Pulmonary lymph node (tissue), 1 donor: Measurements from ENCODE around the genes FAM236B, NAP1L2, ZCCHC13 and ATRX.

DNA sequence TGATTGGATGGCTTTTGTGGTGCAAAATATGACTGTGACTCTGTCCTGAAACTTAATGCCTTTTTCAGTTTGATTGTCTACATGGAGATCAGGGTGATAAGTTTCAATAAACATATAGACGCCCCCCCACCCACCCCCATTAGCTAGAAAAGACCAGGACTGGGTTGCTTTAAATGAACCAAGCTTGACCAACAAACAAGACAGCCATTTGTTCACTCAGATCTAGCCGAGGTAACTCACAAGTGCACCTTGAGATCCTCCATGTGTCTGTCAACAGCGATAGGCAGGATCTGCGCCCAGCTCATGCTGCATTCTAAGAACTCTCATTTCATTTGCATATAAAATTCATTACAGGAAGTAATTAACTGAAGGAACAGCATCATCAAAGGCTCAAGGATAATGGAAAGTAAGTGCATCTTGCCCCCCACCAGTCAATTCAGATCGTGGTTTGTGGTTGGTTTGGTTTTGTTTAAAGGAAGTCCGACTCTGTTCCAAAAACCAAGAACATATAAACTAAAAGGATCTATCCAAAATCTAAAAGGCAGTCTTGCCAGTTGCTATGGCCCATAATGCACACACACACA, 37.3 kb upstream of the PIN4 start:
- PRO-cap, result no peak

GRCh38 chrX:72306305-72307509, 993 bp upstream of the CITED1 start:
- PRO-cap, result no peak

GRCh38 chrX:72547939-72548728, 24.5 kb downstream of the HDAC8 start:
- PRO-cap, result no peak

- PRO-cap, result no peak
Measured at GRCh38 chrX:72782590-72782907, at the start of gene FAM236B. Gene FAM236B (minus strand): TSS chrX:72782660.

DNA sequence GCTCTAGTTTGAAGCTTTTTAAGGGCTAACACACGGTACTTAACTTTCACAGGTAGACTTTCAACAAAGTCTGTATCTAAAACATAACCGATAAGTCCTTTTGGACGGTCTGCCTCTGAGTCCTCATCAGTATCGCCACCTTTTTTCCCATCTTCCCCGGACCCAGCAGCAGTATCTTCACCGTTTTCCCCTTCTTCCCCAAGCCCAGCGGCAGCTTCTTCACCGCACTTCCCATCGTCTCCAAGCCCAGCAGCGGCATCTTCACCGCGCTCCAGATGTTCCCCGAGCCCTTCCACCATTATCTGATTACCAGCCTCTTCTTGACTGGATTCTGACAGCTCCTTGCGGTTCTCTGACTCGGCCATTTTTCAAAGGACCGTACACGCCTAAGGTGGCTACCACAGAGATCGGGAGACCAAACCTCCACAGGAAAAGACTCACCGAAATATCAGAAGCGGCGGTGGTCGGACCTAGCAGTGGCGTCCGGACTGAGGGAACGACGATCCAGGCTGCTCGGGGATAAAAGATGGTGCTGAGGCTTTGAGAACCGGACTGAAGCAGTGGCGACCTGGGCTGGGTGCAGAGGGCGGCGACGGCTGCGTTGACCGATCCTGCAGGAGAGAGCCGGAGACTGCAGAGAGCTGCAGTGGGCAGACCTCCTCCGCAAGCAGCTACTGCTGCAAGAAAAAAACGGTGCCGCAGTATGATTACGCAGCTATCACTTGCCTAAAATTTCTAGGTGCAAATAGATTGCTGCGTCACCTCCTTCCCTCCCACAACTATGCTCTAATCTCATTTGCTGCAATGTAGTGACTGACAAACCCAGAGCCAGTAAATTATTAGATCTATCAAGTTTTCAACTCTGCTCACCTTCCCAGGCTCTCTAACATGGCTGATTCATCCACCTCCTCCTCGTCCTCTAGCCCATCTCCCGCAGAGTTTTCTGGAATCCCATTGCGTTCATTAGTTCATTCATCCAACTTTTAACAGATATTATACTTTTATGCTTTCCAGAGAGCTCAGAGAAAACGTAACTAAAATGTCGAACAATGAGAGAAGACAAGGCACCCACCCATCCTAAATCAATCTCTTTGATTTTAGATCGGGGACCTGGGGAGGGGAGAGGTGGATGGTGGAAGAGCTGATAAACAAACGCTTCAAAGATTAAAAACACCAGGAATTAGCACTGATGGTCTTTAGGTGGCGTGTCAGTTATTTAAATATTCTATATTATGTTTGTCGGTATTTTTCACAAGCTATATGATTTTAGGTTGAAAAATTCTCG, at the start of gene NAP1L2:
Gene NAP1L2 (minus strand): TSS at position 724 of the 1,285 bp plus-strand sequence.
- PRO-cap, result bidirectional peak, plus-strand start at position 886 of the sequence, minus-strand start at position 679 of the sequence

DNA sequence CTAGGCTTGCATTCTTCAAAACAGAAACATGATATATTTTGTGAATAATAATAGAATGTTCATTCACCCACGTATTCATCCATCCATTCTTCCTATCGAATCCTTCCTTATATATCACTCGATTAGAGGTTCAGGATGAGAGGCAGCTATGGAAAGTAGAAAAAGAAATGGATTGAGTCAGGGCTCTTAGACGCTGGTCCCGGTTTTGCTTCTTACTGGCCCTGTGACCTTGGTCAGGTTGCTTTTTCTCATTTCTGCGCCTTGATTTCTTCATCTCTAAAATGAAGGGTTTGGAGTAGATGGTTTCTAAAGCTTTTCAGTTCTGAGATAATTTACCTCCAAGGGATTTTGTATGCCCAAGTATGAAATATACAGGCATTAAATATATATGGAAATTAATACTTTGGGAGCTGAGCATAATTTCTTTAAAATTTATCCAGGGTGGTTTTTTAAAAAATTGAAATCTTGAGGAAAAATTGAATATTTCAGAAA, 1.0 kb downstream of the CHIC1 start:
- PRO-cap, result no peak

DNA sequence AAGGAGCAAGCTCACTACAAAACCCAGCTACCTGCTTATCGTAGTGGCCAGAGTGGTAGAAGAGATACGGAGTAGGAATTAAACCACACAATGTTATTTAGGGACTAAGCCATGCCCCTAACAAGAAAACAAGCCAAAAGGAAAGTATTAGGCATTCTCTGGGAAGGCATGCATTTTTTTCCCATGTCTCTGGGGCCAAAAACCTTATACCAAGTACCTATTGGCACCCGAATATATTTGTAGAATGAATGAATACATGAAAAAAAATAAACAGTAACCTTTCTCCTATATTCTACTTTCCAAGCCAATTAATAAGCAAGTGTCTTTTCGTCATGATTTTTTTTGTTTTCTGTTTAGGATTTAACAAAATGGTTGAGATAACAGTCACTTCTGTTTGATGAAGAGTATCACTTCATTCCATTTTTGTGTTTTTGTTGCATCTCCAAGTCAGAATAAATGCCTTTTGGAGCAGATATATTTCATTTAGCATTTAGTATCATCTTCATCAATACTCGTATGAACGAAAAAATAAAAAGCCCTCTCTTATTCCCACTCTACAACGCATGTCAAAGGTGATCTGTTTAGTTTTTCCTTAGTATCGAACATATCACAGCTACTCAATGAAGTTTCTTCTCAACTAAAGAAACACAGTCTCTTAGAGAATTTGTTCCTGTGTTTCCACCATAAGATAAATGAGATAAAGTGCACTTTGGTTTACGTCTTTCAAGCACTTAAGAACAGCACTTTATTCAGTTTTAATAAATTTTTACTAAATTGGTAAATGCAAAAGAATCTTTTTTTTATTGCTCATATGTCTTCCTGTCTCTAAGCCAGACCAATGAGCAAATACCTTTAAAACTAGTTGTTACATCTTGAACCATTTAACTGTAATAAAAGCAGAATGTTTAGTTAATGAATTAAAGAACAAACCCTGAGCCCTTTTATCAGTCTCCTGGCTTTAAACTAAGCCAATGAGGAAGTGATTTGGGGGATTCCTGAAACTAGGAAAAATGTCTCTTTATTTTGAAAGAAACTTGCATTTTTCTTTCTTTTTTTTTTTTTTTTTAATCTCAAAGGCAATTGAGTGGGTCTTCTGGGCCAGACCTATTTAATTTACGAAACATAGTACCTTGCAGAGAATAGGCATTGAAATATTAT, 259.6 kb downstream of the CHIC1 start:
- PRO-cap, result no peak

DNA sequence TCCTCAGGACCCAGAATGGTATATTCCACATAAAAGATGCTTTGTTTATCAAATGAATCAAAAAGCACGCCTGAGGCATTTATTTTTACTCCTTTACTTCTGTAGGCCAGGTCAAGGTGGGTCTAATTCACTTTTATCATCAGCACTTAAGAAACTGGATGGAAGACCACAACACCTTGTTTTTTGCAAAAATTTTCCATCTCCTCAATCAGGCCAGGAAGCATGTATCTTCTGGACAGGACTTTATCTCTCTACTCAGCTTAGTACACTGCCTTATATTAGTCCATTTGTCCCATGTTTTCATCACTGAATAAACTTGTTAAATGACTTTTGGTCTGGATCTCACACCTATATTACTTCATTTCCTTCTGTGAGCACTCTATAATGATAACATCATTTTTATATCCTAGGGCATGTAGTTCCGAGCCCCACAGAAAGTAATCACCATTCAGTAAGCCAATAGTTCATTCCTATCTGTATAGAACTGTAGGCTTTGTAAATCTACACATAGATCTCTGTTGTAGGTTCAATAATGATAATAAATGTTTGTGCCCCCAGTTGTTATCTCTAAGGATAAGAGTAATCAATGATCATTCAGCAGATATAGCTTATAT, 260.6 kb downstream of the CHIC1 start:
- PRO-cap, result no peak

GRCh38 chrX:73830841-73831400, 267.9 kb downstream of the CHIC1 start:
- PRO-cap, result no peak

DNA sequence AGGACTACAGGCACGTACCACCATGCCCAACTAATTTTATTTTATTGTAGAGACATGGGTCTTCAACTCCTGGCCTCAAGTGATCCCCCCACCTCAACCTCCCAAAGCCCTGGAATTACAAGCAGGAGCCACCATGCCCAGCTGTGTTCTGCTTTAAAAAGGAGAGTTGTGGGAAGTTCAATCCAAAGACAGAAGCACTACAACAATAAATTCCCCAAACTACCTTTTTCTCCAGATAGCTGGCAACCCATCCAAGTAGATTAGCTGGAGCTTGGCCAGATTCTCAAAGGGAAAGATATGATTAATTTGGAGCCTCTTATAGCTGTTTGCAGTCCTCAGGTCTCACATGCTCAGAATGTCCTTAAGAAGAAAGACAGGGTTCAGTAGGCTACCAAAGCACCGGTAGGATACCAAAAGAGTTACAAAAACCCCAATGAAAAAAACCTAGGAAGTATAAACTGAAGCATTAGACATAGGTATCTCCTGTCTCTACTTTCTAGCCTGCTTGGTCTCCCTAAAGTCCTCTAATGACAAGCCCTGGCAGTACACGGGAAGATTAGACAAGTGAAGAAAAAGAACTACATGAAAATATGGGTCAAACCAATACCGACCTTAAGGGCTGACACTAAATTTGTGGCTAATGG, 270.1 kb downstream of the CHIC1 start:
- PRO-cap, result no peak

DNA sequence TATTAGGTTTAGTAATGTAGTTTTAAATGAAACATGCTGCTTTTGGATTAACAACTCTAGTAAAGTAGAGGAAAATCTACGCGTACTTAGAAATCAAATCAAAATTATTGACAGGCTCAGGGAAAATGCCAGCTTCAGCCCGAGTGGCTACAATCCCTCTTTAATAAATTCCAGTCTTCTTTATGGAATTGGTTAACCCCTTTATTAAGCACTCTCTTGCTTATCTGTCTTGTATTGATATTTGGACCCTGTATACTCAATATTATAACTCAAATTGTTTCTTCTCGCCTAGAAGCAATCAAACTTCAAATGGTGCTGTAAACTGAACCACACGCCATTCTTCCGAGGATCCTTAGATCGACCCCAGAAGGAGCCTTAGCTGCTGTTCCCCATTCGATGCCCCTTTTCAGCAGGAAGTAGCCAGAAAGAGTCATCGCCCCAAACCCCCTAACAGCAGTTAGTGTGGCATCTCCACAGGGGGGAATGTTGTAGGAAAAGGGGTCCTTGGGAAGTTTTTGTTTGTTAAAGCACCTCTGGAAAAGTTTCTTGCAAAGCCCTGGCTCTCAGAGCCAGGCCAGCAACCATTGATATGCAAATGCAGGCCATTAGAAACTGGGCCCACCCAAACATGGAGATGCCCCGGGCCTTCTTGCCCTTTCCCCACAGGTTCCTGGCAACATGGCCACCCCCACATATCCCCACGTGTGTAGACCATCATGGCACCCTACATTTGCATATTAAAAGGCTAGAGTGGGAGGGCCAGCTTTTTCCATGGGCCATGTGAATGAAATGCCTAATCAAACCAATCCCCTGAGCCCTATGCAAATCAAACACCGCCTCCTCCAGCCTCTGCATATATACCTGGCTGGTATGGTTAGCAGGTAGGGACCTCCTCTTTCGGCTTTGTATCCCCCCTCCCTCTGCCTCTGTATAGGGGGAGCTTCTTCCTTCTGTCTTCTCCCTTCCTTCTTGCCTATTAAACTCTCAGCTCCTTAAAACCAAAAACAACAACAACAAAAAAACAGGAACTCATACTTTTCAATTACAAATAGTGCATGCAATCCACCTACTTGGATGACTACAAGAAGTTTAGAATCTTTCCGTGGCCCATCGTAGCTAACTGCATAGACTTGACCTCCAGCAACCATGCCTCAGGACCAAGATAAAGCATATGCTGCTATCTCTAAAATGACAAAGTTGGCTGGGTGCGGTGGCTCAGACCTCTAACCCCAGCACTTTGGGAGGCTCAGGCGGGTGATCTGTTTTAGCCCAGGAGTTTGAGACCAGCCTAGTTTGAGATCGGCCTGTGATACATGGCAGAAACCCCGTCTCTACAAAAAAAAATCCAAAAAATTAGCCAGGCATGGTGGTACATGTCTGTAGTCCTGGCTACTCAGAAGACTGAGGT, 44.0 kb upstream of the ZCCHC13 start:
- PRO-cap, result no peak

GRCh38 chrX:74290270-74290873, 13.6 kb upstream of the ZCCHC13 start:
- PRO-cap, result unidirectional peak, plus-strand start at chrX:74290688

DNA sequence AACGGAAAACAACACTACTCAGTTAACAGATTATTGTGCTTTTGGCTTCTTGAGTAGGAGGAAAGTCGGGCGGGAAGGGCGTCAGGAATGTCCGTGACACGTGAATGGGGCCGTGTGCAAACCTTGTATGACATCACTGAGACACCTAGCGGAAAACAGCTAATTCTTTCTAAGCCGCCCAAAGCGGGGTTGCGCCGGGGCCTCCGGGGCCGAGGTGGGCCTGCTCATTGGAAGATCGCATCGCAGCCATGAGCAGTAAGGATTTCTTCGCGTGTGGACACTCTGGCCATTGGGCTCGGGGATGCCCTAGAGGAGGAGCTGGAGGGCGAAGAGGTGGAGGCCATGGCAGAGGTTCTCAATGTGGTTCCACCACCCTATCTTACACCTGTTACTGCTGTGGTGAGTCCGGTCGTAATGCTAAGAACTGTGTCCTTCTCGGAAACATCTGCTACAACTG, at the start of gene ZCCHC13:
Gene ZCCHC13 (plus strand): TSS at position 162 of the 457 bp plus-strand sequence.
- PRO-cap, result no peak

GRCh38 chrX:74743244-74744085, 129.0 kb upstream of the RLIM start:
- PRO-cap, result no peak

- PRO-cap, result unidirectional peak, minus-strand start at chrX:75273618
Measured at GRCh38 chrX:75273289-75273793, 544 bp upstream of the UPRT start.

DNA sequence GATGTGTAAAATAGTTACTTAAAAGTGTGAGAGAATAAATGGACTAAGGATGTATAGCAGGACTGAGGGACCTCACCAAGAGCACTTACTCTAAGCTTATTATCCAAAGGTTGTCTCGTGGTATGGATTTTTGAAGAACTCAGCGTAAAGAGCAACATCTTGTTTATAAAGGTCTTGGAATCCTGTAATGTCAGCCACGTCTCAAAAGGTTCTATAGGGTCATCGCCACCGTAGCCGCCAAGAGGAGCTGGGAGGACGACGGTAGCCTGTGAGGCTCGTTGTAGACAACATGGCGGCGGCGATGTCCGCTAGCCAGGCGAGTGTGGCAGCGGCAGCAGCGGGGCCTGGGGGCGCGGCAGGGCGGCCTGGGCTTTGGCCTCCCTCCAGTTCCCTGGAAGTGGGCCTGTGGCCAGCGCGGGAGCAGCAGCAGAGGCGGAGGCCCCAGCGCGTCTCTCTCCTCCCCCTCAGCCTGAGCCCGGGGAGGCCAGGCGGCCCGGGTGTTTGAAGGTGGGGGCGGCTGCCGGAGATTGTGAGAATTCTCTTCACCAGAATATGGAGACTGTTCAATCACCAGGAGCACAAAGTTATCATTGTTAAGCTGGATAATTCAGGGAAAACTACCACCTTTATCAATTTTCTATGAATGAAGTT, 143.5 kb upstream of the PBDC1 start:
- PRO-cap, result no peak

GRCh38 chrX:77653911-77654372, 132.1 kb downstream of the ATRX start:
- PRO-cap, result no peak

DNA sequence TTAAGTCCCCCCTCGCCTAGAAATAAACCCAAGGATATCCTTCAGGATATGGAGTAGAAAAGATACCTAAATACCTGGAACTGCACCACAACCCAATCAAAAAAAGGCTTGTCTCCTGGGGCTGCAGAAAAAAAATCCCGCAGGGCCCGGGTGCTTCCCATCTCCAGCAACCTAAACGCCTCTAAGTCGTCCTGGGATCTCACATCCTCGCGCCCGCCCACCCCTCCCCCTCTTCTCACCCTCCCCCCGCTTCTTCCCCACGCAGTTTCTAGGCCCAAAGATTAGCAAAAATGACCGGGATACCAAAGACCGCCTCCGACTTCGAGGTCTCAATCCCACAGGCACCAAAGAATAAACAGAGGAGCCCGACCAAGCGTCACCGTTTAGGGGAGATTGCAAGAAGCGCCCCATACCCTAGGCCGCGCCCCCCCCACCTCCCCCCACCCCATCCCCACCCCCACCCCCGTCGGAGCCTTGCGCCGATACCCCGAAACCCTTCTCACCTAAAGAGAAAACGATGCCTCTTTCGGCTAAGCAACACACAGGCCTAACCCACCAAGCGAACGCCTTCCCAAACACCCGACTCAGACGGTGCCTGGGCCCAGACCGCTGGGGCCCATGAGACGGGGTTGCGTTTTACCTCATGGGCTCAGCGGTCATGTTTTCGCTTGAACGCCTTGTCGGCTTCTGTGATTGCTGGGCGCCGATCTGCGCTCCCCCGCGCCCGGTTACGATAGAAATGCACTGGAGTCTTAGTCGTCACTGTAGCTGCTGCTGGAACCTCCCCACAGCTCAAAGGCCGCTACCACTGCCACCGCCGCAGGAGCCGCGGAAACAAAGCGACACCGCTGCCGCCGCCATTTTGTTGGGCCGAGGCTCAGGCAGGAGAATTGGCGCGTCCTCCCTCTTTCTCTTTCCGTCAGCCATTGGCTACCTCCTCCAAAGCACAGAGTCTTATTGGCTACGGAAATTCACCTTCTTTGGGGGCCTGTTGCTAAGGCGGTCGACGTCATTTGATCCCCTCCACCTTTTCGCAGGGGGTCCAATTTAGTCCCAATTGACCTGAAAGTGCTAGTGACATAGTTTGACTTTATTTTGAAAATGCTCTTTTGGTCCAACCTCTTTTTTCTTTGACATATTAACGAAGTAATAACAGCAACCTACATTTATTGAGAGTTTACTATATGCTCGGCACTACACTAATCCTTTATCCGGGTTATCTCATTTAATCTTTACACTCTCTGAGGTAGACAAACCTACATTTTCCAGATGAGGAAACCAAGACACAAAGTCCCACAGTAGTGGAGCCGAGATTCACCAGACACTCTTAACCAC, at the start of gene ATRX:
Gene ATRX (minus strand): TSS at position 875 of the 1,335 bp plus-strand sequence.
- PRO-cap, result bidirectional peak, plus-strand start at position 284 of the sequence, minus-strand start at position 173 of the sequence; bidirectional peak, plus-strand start at position 983 of the sequence, minus-strand start at position 928 of the sequence

- PRO-cap, result no peak
Measured at GRCh38 chrX:78127626-78128367, 11.7 kb downstream of the TAF9B start.

DNA sequence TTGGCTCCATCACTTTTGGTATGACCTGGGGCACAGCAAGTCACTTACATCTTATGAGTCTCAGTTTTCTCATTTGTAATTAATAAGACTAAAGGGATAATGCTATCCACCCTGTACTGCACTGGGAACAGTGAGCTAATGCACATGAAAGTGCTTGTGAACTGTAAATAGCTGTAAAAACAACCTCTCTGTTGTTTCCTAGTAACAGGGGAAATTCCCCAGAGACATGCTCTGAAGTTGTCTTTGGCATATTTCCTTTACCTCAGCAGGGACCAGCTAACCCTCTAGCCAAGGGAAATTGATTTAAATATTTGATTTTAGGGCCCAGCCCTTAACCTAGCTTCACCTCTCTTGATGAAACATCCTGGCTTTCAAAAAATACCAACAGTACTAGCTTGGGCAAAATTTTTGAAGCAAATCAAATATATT, 6.1 kb upstream of the CYSLTR1 start:
- PRO-cap, result bidirectional peak, plus-strand start at position 306 of the sequence, minus-strand start at position 123 of the sequence